Placental pericyte (primary cell): ENCODE results near the genes RBM10, CDK16, ELK1, SPACA5B, SSX4, RBM3 and GLOD5.

- CAGE, long polyA plus RNA: no peak
These were observed at the start of gene RBM10 for GRCh38 chrX:47144959-47145975. RBM10 (plus strand) TSS chrX:47145221.

DNA sequence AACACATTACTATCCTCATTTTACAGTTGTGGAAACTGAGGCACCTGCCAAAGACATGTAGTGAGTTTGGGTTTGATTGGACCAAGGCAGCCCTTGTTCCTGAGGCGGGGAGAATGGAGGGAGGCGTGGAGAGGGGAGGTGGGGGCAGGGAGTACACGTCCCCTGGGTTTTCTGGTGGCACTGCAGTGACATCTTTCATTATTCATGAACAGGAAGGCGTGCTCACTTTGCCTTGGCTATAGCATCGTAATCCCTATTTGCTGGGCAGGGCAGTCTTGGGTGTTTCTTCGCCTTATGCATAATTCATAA is 785 bp upstream of the UBA1 start:
- CAGE, long polyA plus RNA: no peak

- CAGE, long polyA plus RNA: no peak
These were observed at the start of gene CDK16 for GRCh38 chrX:47218002-47218846. CDK16 (plus strand) TSS chrX:47218681.

- CAGE, long polyA plus RNA: no peak
These were observed 360 bp upstream of the USP11 start for GRCh38 chrX:47232502-47232796.

DNA sequence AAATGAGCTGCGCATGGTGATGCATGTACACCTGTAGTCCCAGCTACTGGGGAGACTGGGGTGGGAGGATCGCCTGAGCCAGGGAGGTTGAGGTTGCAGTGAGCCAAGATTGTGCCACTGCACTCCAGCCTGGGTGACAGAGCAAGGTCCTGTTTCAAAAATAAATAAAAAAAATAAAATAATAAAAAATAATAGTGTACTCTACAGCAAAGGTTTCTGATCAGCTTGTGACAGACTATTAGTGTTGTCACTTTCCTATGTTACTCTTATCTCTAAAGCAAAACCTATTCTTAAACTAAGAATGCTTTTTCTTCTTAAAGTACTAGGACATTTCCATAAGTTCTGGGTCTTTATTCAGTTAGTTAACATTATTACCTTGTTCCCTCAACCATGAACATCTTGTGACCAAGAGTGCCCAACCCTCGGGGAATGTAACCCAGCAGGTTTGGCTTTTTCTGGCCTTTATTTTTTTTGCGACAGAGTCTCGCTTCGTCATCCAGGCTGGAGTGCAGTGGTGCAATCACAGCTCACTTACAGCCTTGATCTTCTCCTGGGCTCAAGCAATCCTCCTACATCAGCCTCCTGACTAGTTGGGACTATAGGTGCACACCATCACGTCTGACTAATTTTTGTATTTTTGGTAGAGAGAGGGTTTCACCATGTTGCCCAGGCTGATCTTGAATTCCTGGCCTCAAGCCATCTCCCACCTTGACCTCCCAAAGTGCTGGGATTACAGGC is 64.9 kb downstream of the USP11 start:
- CAGE, long polyA plus RNA: no peak

GRCh38 chrX:47456138-47456749 is 26.8 kb downstream of the ZNF41 start:
- CAGE, long polyA plus RNA: no peak

DNA sequence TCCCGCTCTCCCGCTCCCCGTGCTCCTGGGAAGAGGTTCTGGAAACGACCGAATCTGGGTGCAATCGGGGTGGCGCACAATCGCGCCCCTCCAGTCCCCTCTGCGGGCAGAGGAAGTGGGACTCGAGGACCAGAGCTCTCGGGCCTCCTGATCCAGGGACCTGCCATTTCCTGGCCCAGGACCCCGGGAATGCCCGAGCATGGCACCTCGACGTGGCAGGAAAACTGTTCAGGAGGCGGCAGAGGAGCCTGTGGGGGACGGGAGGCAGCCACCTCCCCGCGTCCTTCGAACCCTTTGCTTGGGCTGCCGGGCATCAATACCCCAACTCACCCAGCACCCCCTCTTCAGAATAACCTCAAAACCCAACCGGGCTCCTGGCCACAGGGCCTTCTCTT is 37.1 kb upstream of the ARAF start:
- CAGE, long polyA plus RNA: no peak

DNA sequence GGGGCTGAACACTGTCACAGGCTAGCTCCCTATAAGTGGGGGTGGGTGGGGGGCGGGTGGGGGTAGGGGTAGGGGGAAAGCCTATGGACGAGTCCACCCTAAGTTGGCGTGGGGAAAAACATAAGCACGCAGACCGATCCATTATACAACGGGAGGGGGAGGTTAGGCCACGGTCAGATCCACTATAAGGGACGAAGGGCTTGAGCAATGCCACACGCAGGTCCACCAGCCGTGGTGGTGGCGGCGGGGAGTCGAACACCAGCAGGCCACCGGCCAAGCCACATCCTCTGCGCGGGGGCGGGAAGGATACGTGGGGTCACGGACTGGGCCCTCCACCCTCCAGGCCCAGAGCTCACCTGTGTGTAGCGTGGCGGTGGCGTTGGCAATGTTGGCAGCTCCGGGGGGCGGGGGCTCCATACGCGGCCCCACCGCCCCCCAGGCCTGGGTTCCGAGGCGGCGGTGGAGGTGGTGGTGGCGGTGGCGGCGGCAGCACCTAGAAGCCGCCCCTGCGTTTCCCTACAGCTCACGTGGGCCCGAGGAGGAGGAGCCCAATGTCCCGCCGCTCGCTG is at the start of gene ELK1:
Gene ELK1 (minus strand): TSS at position 497 of the 569 bp plus-strand sequence.
- CAGE, long polyA plus RNA: no peak

GRCh38 chrX:47676349-47676949 is 17.5 kb upstream of the UXT start:
- CAGE, long polyA plus RNA: no peak

GRCh38 chrX:47707413-47707678 is 48.4 kb upstream of the UXT start:
- CAGE, long polyA plus RNA: no peak

- CAGE, long polyA plus RNA: no peak
These were observed 48.7 kb upstream of the UXT start for GRCh38 chrX:47707679-47707986.

DNA sequence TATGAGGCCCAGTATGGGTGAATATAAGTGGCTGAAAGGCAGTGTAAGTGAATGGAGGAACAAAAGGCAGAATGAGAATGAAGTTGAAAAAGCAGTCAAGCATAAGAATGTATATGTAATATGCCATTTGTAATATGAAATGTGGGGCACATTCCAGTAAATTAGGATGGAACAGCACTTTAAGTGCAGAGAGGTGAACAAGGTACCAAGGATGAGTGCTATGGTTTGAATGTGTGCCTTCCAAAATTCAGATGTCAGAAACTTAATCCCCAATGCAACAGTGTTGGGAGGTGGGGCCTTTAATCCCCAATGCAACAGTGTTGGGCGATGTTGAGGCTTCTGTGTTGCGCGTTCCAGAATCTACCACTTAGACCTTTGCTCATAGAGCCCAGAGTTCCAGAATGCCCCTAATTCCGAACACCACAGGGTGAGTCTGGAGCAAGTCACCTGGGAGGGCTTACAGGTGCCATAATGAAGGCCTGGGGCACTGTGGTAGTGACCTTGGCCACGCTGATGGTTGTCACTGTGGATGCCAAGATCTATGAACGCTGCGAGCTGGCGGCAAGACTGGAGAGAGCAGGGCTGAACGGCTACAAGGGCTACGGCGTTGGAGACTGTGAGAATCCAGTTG is at the start of gene SPACA5B:
Gene SPACA5B (plus strand): TSS at position 410 of the 631 bp plus-strand sequence.
- CAGE, long polyA plus RNA: no peak

- CAGE, long polyA plus RNA: no peak
These were observed at the start of gene SSX4 for GRCh38 chrX:48383269-48383684. SSX4 (plus strand) TSS chrX:48383539.

DNA sequence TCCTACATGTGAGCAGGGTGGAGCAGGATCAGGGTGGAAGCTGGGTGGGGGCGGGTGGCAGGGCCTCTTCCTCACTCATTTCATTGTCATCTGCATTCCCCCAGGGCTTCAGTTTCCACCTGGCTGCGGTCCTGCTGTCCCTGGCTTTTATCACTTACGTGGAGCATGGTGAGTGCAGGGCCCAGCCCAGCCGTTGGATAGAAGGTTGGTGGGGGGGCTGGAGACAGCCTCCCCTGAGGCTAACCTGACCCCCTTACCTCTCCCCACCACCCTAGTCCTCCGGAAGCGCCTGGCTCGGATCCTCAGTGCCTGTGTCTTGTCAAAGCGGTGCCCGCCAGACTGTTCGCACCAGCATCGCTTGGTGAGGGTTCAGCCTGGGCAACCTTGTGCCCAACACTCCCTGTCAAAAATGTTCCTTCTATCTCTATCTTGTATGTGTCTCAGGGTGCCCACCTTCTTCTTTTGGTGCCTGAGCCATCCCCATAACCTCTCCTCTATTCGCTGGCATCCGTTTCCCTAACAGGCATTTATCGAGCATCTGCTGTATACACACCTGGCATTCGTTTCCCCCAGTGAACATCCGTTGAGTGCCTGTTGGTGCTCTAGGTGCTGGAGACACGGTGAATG is 5.7 kb upstream of the EBP start:
- CAGE, long polyA plus RNA: no peak

DNA sequence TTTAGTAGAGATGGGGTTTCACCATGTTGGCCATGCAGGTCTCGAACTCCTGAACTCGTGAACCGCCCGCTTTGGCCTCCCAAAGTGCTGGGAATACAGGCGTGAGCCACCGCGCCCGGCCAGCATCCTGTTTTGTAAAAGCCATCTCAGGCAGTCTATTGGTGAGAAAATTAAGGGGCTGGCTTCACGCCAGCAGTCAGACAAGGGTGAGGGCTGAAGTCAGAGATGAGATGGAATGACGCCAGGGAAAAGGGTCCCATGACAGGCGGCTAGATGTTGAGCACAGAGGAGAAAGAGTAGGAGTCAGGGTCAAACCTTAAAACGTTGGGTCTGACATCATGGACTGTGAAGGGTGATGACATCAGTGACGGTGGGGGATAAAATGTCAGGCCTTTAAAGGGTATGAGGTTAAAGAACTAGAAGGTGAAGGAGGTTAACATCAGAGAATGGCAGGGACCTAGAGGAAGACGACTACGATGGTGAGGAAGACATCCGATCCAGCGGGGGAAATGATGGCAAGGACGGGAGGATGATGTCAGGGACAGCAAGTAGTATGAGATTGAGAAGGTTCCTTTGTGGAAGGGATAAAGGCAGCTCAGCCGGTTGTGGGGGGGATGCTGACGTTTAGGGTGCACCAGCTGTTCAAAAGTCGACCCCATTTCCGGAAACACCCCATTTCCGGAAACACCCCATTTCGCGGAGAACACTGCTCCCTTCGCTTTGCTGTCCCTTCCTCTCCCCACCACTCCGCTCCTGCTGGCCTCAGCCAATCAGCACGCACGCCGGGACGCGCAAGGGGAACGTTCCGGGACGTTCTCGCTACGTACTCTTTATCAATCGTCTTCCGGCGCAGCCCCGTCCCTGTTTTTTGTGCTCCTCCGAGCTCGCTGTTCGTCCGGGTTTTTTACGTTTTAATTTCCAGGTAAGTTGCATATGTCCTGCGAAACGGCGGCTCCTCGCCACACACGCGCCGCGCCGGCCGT is at the start of gene RBM3:
Gene RBM3 (plus strand): TSS at position 833 of the 983 bp plus-strand sequence.
- CAGE, long polyA plus RNA: no peak

DNA sequence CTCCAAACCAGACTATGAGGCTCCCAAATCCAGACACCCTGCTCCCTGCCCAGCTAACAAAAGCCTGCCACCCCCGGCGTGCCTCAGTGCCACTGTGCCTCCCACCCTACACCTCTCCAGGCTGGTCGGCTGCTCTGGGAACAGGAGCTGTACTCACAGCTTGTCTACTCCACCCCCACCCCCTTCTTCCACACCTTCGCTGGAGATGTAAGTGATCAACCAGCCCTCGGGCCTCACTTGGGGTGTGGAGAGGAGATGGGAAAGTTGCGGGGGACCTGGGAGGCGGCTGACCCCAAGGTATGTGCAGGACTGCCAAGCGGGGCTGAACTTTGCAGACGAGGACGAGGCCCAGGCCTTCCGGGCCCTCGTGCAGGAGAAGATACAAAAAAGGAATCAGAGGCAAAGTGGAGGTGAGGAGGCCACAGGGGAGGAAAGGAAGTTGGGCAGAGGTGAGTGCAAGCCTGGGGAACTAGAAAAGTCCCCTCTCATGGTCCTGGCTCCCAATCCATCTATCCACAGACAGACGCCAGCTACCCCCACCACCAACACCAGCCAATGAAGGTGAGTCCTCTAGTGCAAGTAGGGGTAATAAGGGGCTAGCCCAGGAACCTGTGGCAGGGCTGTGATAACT is 1.9 kb downstream of the WAS start:
- CAGE, long polyA plus RNA: no peak

DNA sequence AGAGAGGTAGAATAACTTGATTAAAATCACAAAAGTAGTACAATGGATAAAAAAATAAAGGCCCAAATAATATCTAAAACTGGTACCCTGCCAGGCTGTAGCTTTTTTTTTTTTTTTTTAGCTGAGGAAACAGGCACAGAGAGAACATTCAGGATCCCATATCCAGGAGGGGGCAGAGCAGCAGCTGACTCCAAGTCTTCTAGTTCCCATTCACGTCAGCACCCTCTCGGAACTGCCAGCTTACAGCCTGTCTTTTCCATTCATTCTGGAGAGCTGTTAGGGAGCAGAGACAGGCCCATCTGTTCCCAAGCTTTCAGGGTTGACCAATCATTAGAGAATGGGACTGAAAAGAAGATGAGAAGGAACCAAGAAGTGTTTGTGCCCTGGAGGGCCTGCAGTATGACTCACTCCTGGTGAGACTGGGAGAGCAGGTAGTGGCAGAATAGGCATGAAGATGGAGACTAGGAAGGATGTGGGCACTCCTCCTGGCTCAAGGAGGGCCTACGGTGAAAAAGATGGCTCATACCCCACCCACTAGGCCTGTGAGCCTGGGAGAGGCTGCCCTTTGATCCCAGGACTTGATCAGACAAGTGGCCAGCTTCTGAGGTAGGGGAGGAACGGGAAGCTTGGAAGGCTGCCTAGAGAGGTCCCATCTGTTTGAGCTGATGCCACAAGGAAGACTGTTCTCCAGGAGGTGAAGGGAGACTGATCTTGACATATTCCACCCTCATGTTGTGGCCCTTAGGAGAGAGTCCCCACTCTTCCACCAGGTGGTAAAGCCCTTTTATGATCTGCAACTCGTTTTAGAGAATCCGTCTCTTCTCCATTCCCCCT is 7.6 kb downstream of the SUV39H1 start:
- CAGE, long polyA plus RNA: no peak

DNA sequence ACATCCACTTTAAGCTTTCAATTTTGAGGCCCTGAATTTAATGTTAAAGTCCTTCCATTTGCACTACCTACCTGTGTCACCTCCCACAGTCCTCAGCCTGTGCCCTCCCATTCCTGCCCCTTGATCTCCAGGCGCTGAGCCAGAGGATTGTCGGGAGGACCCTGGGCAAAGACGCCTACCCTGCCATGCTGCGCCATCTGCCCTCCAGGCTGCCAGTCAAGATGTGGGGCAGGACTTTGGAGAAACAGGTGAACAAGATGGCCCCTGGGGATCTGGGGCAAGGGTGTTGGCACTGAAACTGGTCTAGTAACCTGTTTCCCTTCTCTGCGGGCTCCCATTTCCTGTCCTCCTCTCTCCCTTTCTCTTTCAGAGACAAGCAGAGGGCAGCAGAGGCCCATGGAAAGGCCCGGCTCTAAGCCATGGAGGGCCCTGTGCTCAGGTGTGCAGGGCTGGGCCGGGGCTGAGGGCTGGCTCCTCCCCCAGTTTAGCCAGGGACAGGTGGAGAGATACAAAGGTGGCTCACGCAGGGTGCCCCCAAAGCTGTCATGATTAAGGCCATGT is at the start of gene GLOD5:
Gene GLOD5 (plus strand): TSS at position 142 of the 561 bp plus-strand sequence.
- CAGE, long polyA plus RNA: no peak

GRCh38 chrX:48914446-48915309 is 3.2 kb upstream of the SLC35A2 start:
- CAGE, long polyA plus RNA: no peak

DNA sequence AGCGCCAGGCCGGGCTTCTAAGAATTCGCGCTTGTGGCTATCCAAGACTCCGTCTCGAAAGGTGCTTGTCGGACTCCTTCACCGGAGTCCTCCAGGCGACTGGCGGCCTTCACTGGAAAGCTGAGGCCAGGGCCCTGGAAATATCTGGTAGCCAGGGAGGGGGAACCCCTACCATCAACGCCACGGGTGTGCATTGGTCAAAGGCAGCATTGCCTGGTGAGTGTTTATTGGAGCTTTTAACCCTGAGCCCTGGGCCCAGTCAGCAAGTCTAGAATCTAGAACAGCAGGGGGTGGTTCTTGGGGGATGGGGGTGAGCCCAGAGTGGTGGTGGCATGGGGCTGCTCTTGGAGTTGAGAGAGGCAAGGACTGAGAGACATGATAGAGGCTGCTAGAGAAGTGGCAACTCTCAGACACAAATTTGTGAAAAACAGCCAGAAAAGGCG is 629 bp upstream of the PIM2 start:
- CAGE, long polyA plus RNA: no peak